ENCODE measurements around the genes KHDC1L, MTO1, MEI4 and PHIP.

DNA sequence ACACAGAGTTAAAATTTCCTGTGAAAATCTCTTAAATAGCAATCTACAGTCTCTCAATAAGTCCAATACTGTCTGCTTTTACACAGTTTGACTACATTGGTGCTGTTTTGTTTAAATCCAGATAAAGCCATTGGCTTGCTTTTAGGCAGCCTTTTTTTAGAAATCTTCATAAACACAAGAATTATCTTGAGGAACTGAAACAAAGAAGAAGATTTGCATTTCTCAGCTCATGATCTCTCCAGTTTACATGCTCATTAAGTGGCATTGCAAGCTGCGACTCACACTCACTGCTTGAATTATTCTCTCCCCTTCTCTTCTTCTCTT lies 239.1 kb upstream of the KCNQ5 start:
- PRO-cap, result no peak
- RAMPAGE, long total RNA, 2 experiments, result no peak in any of the 2 experiments

DNA sequence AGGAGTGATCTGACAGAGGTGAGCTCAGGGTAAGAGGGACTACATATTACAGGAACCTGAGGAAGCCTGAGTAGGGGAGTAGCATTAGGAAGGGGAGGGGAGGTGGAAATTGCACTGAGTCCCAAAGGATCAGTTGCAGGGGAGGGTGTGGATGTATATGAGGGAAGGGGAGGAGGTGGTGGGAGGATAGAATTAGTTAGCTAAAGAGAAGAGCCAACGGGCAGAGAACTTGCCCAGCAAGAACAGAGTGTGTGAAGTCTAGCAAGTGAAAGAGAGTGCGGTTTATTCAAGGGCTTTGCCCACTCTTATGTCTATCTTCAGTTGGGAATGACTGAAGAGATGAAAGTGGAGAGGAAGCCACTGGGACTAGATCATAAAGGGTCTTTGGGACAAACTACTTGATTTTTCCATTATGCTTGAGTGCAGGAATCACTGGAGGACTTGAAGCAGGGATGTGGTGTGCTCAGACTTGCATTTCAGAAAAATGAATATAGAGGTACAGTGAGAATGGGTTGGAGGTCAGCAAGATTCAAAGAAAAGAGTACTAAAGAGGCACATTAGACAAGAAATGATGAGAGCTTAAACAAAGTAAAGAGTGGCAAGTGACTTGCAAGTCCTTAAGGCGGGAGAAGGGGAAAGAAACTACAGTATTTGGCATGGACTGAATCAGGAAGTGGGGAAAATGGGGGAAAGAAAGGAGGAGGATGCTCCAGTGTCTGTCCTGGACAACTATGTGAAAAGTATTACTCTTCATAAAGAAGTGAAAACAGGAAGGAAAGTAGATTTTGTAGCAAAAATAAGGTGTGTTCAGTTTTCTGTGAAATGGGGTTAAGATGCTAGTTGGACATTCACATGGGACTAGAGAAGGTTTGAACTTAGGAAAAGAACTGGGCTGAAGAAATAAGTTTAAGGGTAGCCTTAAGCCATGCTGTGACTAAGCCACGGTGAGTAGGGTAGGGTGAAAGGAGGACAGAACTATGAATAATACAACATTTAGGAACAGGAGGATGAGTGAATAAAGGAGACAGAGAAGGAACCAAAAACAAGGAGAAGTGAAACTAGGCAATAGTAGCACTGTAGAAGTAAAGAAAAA lies 110.7 kb downstream of the KCNQ5 start:
- PRO-cap, result no peak
- RAMPAGE, long total RNA, 2 experiments, result no peak in any of the 2 experiments

- PRO-cap, result no peak
- RAMPAGE, long total RNA, 2 experiments, result no peak in any of the 2 experiments
Measured at GRCh38 chr6:73225283-73225700, at the start of gene KHDC1L. Gene KHDC1L (minus strand): TSS chr6:73225496.

- PRO-cap, result unidirectional peak, minus-strand start at chr6:73422548
- RAMPAGE, long total RNA, 2 experiments, result no peak in any of the 2 experiments
Measured at GRCh38 chr6:73422376-73422831, 27.8 kb downstream of the DDX43 start.

DNA sequence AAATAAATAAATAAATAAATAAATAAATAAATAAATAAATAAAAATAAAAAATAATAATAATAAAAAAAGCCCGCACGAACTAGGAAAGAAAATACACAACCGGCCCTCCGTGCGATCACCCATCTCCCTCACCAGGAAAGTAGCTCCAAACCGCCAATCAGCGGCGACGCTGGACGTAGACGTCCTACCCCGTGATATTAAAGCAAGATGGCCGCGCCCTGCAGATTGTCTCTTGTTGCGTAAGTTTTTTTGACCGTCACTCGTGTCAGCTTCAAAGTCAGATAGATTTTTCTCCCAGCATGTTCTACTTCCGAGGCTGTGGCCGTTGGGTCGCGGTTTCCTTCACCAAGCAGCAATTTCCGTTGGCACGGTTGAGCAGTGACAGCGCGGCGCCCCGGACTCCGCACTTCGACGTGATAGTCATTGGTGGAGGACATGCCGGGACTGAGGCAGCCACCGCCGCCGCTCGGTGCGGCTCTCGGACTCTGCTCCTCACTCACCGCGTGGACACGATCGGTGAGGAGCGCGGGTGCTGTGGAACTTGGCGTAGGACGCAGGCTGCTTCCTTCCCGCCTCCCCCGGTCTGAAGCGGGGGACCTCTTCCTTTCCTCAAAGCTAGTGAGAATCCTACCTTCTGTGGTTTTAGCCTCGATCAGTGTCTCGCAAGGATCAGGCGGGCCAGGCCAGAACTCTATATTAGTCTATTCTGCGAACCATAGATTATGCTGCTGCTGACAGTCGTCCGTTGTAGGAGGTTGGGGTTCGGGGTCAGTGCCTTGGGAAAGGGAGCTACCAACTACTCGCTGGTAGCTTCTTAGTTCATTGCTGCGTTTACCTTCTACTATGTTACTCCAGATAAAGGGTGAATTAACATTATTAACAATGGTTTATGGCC lies at the start of gene MTO1:
Gene MTO1, plus strand, starts transcription at position 183 of the 896 bp plus-strand sequence.
- PRO-cap, result bidirectional peak, plus-strand start at position 191 of the sequence, minus-strand start at position 142 of the sequence
- RAMPAGE, long total RNA, 2 experiments, result start-site peak on the plus strand in 2 of 2 experiments, centred at positions 191 to 203 of the sequence, 37 to 144 reads per replicate

DNA sequence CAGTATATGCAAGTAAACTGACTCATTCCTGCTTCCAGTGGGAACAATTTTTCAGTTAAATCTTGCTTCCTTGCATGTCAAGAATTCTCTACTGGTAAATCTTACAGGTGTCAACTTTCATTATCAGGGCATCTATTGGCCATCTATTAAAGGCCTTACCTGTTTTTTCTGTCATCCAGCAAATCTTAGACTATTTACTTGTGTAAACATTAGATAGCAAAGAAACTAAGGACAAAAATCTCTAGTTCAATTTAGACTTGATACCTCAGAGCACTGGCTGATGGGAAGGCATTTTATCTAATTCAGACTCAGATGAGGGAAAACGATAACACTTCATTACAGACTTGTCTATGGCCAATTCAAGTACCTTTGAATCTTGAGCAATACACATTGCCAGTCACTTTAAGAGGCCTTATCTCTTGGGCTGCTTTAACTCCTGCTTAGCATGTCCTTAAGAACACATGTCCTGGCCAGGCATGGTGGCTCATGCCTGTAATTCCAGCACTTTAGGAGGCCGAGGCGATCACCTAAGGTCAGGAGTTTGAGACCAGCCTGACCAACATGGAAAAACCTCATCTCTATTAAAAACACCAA lies 4.9 kb downstream of the EEF1A1 start:
- PRO-cap, result no peak
- RAMPAGE, long total RNA, 2 experiments, result no peak in any of the 2 experiments

GRCh38 chr6:73518139-73518734 lies 2.6 kb downstream of the EEF1A1 start:
- PRO-cap, result no peak
- RAMPAGE, long total RNA, 2 experiments, result start-site peak on the minus strand in 2 of 2 experiments, at chr6:73518040-73519020 at its widest, 844 to 3,349 reads per replicate

GRCh38 chr6:73704197-73704744 lies 8.3 kb downstream of the CD109 start:
- PRO-cap, result no peak
- RAMPAGE, long total RNA, 2 experiments, result no peak in any of the 2 experiments

DNA sequence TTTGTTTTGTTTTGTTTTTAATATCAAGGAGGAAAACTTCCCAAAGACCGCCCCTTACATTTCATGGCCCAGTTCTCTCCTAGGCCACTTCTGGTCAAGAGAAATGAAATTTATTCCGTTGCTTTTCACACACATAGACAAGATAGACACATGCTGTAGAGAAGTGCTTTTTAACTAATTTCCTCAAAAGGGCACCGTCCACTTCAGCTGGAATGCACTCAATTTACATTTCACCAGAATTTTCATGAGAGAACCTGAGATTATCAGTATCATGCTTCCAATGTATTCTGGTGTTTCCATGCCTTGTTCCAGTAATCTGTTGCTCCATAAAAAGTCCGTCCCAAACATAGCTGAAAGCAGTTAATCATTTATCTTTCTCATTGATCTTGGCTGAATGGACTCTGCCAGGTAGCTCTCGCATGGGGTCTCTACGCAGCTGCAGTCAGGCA lies 18.3 kb upstream of the COL12A1 start:
- PRO-cap, result no peak
- RAMPAGE, long total RNA, 2 experiments, result no peak in any of the 2 experiments

DNA sequence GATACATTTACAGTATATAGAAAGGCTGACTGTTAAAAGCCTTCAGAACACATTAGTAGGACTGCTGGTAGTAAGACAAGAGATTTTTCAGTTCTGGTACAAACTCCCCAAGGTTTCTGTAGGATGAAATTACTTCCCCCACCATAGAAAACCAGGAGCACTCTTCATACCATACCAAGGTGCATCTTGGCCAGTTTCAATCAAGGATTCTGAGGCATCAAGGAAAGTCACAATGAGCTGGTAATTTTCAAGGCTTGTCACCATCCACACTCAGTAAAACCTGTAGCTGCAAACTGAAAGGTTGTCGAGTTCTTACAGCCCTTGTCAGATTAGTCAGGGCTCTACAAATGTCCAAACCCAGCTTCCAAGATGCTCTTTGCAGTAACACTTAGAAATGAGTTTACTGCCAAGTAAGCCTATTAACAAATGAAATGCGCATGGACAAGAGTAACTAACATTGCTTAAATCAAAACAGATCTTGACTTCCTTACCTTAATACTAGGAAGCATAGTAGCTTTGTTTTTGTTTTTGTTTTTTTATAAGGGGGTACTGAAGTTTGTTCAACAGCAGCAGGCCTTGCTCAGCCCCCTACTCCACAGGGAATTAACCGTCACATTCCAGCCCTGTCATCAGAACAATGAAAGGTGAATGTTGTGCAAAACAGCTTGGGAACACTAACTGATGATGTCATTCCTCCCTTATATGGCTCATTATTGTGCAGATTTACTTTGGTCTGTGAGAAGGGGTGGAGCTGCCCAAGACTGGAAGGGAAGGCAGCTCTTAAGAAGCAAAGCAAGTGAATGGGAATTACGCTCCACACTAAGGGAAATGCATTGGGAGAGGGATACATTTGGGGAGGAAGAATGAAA lies 49.8 kb upstream of the TMEM30A start:
- PRO-cap, result no peak
- RAMPAGE, long total RNA, 2 experiments, result no peak in any of the 2 experiments

DNA sequence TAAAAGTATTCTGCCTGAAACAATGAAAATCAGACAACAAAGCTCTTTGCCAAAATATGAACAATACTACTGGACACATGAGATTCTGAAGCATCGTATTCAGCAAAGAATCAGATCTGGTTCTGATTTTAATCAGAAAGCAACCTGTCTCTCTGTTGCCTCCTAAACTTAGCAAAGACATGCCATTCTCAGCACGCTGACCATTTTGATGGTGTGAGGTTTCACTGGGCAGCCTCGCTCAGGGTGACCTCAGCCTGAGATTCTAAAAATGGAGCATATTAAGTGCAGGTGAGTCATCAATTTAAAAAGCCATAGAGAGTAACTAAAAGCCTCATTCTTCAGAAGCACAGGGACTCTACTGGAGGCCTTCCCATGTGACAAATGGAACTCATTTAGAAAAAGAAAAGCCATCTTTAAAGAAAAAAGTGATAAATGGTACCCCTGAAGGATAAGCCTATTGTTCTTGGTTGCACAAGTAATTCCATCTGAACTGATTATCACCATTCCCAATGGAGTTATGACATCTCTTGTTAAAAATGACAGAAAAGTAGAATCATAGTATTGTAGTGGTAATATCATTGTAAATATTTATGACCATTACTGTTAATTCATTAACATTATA lies 91.3 kb downstream of the FILIP1 start:
- PRO-cap, result bidirectional peak, plus-strand start at position 334 of the sequence, minus-strand start at position 181 of the sequence
- RAMPAGE, long total RNA, 2 experiments, result no peak in any of the 2 experiments

GRCh38 chr6:75621324-75621877 lies 19.7 kb downstream of the SENP6 start:
- PRO-cap, result no peak
- RAMPAGE, long total RNA, 2 experiments, result no peak in any of the 2 experiments

- PRO-cap, result no peak
- RAMPAGE, long total RNA, 2 experiments, result no peak in any of the 2 experiments
Measured at GRCh38 chr6:75703997-75704425, 45.0 kb upstream of the MYO6 start.

DNA sequence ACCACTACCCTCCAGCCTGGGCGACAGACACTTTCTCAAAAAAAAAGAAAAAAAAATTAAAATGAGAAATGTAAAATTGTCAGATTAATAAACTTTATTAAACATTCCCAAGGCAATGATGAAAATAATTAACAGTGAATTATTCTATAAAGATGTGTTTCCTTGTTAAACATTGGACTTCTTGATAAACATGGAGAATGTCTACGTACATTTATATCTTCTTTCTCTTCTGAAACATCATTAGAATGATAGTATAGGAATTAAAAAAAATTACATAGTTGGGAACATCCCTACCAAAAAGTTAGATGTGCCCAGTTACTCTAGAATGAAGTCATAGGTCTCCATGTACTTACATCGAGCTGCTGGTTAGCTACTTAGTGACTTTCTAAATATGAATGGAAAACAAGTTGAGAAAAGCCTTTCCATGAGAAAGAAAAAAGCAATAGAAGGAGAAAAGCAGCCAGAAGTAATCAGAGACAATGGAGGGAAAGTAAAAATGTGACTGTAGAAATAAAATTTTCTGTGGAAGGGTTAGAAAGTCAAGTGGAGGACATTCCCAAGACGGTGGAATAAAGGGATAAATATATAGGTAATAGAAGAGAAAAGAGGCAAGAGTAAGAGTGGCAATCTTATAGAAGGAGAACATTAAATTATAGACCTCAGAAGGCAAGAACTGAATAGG lies 44.7 kb downstream of the MYO6 start:
- PRO-cap, result no peak
- RAMPAGE, long total RNA, 2 experiments, result no peak in any of the 2 experiments

DNA sequence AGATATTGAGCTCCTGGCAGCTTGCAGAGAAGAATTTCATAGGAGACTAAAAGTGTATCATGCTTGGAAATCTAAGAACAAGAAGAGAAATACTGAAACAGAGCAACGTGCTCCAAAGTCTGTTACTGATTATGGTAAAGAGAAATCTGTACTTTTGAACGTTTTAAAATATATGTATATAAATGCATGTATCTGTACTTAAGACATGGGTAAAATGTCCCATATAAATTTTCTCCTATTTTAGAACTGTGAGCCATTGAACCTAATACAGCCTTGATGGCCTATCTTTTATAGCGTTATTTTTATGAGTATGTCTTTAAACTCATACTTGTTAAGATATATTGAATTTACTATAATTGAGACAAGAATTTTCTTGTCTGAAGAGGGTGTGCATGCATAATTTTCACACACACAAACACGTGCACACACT lies 159.5 kb downstream of the MYO6 start:
- PRO-cap, result no peak
- RAMPAGE, long total RNA, 2 experiments, result no peak in any of the 2 experiments

DNA sequence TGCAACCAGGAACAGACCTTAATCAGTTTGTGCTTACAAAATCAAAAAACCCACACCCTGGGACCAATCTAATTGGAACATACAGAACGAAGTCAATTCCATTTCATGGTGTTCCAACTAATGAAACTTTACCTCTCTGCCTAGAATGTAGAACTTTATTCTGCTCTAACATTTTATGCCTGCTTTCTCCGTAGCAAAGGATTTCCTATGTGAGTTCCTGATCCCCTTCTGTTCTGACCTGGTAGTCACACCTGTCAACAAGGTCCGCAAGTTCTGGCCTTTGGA lies 390.3 kb downstream of the HTR1B start:
- PRO-cap, result no peak
- RAMPAGE, long total RNA, 2 experiments, result no peak in any of the 2 experiments

DNA sequence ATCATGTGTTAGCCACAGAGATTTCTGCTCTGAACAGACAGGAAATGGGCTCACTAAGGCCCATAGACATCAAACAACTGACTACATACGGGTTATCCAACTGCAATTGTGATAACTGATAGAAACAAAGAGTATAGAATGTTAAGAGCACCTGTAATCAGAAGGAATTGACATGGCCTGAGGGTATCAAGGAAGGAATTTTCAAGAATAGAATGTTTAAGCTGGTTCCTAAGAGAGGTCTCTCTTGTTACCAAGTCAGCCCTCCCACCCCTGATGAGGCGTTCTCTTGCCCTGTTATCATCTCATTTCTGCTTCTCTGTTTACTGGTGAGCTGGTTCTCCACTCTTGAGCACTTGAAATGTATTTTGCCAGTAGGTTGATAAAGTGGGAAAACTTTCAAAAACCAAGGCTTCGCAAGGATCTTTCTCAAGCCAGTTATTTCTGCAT lies at the start of gene MEI4:
Gene MEI4, plus strand, starts transcription at position 273 of the 447 bp plus-strand sequence.
- PRO-cap, result no peak
- RAMPAGE, long total RNA, 2 experiments, result no peak in any of the 2 experiments

DNA sequence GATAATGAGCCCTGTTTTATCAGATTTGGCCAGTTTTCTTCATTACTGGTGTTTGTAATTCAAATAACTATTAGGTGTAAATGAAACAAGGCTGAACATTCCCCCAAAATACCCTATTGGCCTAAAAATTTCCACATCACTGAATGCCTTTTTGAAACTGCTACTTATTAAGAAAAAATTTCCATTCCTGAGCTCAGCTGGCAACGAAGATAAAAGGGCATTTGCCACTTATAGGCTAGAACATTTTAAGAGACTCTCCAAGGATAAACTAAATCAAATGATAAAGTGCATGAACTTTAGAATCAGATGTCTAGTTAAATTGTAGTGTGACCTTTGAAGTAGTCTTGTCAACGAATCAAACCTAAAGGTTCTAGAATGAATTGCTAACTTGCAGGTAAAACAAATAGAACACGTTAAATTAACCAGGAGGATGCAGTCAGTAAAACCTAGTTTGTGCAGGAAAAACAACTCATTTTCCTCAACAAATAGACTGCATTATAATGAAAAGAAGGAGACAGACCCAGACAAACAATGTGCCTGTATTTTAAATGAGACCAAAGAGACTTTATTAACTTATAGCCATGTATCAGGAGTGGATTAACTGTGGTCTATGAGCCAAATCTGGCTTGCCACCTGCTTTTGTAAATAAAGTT lies 184.2 kb downstream of the MEI4 start:
- PRO-cap, result no peak
- RAMPAGE, long total RNA, 2 experiments, result no peak in any of the 2 experiments

GRCh38 chr6:78956159-78957207 lies 89.1 kb downstream of the IRAK1BP1 start:
- PRO-cap, result no peak
- RAMPAGE, long total RNA, 2 experiments, result no peak in any of the 2 experiments

DNA sequence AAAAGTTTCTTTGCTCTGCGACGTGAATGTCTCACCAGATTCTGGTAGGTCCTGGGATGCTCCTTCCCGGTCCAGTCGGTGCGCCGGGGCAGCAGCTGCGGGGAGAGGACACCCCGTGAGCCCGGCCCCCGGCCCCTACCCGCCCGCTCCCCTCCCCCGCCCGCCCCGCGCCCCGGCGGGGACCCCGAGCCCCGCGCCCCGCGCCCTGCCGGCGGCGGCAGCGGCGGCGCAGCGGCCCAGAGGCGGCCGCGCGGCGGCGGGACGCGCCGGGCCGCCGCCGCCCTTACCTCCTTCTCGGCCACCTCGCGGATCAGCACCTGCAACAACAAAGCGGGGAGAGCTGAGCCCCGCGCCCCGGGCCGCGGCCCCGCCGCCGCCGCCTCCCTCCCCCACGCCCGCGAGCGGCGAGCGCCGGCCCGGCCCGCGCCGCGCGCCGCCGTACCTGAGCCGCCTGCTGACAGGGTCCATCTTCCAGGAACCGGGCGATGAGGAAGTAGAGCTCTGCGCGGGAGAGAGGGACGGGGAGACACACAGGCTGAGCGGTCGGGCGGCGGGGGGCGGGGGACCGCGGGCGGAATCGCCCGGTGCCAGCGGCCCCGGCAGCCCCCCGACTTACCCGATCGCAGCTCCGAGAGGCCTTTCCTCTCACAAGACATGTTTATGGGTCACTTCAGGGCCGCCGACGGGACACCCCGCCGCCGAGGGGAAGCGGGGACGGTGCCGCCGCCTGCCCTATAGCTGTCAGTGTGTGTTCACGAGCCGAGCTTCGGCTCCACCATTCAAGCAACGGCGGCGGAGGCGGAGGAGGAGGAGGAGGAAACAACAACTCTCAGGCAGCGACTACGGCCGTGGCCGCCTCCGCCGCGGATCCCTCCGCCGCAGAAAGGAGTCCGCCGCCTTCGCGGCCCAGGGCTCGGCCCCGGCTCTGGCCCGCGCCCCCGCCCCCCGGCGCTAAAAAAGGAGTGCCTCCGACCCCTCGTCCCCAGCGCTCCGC lies at the start of gene PHIP:
Gene PHIP, minus strand, starts transcription at position 842 of the 994 bp plus-strand sequence.
- PRO-cap, result bidirectional peak, plus-strand start at position 467 of the sequence, minus-strand start at position 444 of the sequence
- RAMPAGE, long total RNA, 2 experiments, result start-site peak on the minus strand in 2 of 2 experiments, centred at positions 488 to 867 of the sequence, 15 to 294 reads per replicate

Measured in right atrium auricular region (tissue), 2 donors.